ENCODE measurements around a stretch of chr6.

DNA sequence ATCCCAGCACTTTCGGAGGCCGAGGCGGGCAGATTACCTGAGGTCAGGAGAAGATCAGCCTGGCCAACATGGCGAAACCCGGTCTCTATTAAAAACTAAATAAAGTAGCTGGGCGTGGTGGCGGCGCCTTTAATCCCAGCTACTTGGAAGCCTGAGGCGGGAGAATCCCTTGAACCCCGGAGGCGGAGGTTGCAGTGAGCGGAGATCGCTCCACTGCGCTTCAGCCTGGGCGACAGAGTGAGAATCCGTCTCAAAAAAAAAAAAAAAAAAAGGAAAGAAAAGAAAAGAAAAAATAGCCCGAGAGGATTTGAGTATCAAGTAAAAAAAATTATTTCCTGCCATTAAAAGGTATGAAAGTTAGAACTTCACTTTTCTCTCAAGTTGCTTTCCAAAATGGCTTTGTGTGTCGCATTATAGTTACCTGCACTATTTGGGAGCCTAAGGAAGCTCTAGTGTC, 297.4 kb upstream of the TBX18 start:
- RRBS: 51% methylated on average over 2 of the region's 18 CpGs

DNA sequence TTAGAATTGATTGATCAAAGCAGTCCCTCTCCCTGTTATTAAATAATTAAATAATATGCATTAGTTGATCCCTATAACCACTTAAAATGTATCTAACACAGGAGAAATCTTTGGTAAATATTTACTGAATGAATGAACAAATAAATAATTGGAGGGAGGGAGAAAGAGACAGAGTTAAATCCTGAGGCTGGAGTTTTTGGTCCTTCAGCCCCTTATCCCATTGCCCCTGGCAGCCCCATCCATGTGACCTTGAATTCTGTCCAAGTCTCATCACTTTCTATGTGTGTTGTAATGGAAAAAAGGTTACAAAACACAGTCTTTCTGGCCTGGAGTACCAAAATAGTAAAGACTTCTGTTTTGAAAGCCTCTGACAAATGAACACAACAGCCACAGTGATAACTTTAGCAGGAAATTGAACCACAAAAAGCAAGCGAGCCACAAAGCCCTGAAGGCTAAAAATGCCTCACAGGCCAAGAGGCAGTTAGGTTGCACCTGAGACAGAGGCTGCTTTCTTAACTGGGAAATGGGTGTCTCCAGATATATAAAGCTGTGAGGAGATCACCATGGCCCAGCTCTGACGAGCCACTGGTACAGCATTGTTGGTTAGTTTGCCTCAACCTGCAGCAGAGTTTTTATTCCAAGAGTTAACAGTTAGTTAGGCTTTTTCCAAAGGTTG, 11.3 kb downstream of the NT5E start:
- RRBS: no CpG with 5 or more reads among the region's 2 CpGs

- RRBS: no CpG with 5 or more reads among the region's 5 CpGs
These were observed 44.9 kb downstream of the NT5E start for GRCh38 chr6:85494436-85495441.

DNA sequence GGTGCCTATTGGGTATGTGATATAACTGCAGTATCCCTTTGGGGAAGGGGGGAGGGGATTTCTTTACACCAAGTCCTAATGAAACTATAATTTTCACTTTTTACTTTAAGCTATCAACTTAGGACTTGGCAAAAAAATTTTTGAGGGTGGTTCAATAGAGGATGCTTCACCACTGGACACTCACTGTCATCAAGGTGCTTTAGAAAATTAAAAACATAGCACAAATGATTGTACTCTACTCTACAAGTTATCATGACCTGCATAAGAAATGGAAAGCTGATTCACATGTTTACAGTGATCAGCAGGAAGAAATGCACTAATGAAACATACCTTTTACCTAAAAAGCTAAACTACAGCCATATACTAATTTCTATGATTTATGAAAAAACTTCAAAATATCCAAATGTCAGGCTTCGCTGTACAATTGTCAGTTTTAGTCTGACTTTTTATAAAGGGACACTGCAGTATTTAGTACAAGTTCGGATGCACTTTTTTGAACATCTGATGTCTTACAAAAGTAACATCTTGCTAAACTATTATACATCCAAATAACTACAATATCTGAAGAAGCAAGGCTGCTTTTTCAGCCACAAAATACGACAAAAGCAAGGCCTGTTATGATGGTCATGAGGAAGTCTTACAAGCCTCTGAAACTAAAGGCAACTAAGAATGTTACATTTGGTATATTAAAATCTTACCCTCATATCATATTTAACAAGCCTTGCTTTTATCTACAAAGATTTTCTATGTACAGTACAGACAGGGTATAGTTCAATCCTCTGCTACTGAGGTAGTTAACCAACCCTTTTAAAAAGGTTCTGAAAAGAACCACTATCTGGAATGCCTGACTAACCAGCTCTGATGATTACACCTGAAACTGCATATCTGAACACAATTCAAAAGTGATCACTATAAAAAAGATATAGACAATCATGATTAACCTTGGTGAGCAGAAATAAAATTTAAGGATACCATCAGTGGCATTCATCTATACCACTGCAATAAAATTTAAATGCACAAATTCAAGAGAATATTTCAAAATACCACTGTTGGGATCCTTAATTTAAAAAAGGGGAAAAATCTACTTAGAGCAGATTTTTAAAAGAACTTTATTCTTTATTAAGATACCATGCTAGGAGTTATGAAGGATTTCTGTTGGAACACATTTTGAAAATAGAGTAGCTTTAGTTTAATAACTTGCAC, 18.2 kb upstream of the SNX14 start:
- RRBS: no CpG with 5 or more reads among the region's 3 CpGs

- RRBS: 1% methylated on average over 32 of the region's 79 CpGs
These were observed 1.0 kb upstream of the SYNCRIP start for GRCh38 chr6:85643477-85644382.

- RRBS: no CpG with 5 or more reads among the region's 2 CpGs
These were observed 644.3 kb upstream of the HTR1E start for GRCh38 chr6:86293025-86293429.

GRCh38 chr6:87174086-87174350, 18.7 kb downstream of the ZNF292 start:
- RRBS: no CpG with 5 or more reads among the region's 3 CpGs

- RRBS: no CpG with 5 or more reads among the region's 1 CpG
These were observed 29.1 kb downstream of the ZNF292 start for GRCh38 chr6:87184541-87184823.

GRCh38 chr6:87229793-87230228, 74.4 kb downstream of the ZNF292 start:
- RRBS: no CpG with 5 or more reads among the region's 3 CpGs

- RRBS: 91% methylated on average over 1 of the region's 13 CpGs
These were observed 63.0 kb upstream of the SMIM8 start for GRCh38 chr6:87258992-87260209.

DNA sequence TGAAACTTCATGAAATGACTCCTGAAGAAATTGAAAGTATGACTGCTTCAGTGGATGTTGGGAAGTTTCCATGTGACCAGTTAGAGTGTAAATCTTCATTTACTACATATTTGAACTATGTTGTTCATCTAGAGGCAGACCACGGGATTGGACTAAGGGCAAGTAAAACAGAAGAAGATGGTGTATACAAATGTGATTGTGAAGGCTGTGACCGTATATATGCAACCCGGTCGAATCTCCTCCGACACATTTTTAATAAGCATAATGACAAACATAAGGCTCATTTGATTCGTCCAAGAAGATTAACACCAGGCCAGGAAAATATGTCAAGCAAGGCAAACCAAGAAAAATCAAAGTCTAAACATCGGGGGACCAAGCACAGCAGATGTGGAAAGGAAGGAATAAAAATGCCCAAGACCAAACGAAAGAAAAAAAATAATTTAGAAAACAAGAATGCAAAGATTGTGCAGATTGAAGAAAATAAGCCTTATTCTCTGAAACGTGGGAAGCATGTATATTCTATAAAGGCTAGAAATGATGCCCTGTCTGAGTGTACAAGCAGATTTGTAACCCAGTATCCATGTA, 62.1 kb upstream of the SMIM8 start:
- RRBS: no CpG with 5 or more reads among the region's 9 CpGs

DNA sequence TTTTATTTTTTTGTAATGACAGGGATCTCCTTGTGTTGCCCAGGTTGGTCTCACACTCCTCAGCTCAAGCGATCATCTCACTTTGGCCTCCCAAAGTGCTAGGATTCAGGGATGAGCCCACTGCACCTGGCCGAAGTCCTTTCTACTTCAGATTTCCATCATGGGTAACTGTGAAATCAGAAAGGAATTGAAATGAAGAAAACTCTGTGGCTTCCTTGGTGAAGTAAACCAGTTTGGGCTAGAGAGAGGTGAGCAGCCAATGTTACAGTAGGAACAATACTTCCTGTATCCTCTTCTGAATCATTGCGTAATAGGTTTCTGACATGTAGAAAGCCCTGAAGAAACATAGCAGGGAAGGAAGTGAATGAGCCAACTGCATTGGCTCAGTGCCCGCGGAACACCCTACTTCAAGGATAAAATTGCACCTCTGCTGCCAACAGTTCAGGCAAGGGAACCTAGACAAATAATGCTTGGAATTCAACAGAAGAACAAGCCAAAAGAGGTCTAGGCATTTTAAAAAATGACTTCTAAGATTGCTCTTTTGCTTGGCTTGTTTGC, 29.7 kb upstream of the AKIRIN2 start:
- RRBS: no CpG with 5 or more reads among the region's 5 CpGs

GRCh38 chr6:88442670-88443141, 276.6 kb upstream of the CNR1 start:
- RRBS: no CpG with 5 or more reads among the region's 5 CpGs

DNA sequence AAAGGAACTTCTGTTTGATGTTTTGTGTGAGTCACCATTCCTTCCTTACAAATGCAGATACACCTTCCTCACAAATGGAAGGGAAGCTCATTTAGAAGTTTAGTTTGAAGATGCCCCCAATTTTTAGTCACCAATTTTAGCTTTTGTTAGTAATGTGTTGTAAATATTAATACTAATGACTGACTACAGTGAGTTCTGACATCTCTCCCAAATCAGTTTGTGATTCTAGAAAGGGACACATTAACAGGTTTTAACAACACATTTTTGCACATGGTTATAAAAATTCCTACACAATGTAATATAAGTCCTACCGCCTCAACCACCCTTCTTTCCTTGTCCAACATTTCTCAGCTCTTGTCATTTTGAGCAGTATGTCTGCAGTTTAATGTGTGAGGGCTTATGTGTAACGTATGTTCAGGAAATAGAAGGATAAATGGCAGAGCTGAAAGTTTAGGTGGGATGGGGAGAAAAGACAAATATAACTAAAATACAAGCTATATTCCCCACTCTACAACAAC, 4.7 kb downstream of the PNRC1 start:
- RRBS: no CpG with 5 or more reads among the region's 2 CpGs

DNA sequence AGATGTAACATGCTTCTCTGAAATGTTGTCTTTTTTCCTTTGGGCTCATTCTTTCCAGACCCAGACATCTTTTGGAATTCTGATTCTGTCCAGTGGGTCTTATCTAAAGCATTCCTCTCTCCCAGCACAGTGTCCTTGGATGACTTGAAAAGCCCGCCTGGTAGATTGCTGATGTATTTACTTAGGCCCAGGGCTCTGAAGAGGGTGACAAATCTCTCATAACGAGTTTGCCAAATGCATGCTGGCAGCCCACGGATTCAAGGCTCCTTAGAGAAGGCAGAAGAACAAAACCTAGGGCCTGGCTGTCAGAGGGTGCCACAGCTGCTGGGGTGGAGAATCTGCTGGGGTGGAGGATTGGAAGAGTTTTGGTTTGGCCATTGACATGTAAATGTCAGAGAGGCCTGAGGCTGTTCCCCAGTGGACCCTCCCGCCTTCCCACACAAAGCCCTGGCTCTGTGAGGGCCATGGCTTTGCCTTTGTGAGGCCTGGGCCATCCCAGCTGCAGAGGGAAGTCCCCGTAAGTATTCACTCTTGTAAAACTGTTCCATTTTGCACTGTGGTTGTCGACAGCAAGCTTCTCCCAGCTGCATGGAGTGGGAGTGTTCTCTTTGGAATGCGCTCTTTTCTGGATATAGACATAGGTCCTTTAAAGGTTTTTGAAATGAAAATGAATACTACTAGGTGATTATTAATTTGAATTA, 50.2 kb downstream of the ANKRD6 start:
- RRBS: no CpG with 5 or more reads among the region's 7 CpGs

DNA sequence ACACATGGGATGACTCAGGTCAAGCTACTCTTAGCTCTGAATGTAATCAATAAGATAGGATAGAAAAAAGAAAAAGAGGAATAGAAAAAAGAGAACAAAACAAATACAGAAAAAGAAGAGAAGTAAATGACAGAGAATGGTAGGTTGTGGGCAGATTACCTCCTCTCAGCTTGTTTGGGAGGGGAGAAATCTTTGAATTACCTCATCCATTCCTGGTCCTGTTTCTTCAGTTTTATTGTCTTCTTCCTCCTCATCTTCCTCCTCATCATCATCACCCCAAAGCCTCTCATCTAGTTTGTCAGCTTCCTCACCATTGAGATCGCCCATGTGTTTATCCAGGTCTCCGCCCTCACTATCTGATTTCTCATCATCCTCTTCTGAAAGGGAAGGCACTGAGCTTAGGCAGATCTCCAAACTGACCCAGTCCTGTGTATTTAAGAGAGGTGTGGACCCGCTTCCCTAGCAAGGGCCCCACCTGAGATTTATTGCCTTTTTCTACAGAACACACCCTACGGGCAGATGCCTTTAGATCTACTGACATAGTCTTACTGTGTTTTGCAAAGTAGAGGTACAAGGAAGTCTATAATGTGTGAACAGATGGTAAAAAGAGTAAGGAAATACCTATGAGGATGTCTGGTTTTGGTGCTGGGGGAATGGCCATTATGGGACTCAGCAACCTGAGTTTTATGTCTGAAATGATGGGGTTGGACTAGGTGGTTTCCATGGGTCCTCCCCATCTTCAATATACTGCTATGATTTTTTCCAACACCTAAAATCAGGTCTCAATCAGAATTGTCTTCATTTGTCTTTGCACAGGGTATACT, 24.3 kb upstream of the LYRM2 start:
- RRBS: no CpG with 5 or more reads among the region's 4 CpGs

- RRBS: no CpG with 5 or more reads among the region's 6 CpGs
These were observed 50.0 kb upstream of the LYRM2 start for GRCh38 chr6:89688485-89689107.

- RRBS: no CpG with 5 or more reads among the region's 6 CpGs
These were observed 51.1 kb upstream of the LYRM2 start for GRCh38 chr6:89689487-89690230.

GRCh38 chr6:89807676-89808563, 11.7 kb downstream of the MDN1 start:
- RRBS: no CpG with 5 or more reads among the region's 8 CpGs

All from hTERT-HM (cell line).